Calu3 (cell line): ENCODE data around the gene IL23R.

- PRO-cap: no peak
Measured at GRCh38 chr1:64953021-64953635, 13.2 kb downstream of the JAK1 start.

GRCh38 chr1:65066682-65067621 is 81.1 kb upstream of the AK4 start:
- PRO-cap: bidirectional peak, plus-strand start at chr1:65066784, minus-strand start at chr1:65066721; bidirectional peak, plus-strand start at chr1:65067326, minus-strand start at chr1:65067201; bidirectional peak, plus-strand start at chr1:65067491, minus-strand start at chr1:65067517

DNA sequence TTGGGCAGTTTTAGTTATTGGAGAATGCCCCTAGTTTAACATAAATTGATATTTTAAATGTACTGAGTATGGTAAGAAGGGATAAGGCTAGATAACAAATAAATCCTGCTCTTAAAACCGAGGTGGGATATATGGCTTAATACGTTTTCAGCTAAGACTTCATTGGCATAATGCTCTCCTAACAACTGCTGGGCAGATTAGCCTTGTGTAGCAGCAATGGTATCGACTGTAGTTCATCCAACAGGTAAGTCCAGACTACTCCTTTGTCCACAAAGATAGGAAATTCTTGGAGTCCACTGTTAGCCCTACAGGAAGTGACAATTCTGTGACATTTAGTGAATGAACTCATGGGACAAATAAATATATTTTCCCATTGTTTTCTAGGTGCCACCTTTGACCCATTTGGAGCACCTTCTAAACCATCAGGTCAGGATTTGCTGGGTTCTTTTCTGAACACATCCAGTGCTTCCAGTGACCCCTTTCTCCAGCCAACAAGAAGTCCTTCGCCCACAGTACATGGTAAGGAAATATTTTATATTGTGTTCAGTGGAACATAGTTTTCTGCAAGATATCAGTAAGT is 25.9 kb upstream of the LEPR start:
- PRO-cap: no peak

DNA sequence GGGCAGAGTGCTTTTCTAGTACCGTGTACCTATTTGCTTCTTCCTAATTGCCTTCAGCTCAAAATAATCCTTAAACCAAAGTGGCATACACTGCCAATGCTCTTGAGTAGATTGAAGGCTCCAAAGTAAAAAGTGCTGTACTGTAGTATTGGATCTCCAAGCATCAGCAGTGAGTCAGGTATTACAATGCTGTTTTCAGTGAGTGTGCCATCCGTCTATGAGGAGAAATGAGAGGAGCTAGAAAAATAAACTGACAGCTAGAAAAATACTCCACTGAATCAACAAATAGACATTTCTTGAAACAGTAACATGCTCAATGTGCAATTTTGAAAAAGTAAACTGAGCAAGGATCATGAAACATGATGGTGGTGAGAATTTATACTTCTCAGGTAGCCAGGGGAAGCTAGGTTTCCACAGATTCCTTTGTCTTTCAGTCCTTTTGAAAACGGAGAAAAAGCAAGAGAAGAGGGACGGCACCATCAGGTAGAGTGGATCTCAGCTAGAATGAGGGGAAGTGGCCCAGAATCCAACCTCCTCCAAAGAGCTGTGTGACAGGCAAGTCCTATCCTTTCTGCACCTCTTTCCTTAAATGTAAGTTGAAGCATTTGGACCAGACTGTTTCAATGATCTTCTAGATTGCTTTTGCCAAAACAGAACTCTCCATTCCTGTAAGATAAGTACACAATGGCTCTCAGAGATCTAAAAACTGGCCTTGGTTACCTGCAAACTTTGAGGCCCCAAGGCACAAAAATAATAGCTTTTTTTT is 1.5 kb upstream of the LEPR start:
- PRO-cap: no peak

- PRO-cap: no peak
Measured at GRCh38 chr1:65423599-65424282, 3.3 kb downstream of the LEPR start.

GRCh38 chr1:65484335-65484886 is 63.9 kb downstream of the LEPR start:
- PRO-cap: no peak

- PRO-cap: no peak
Measured at GRCh38 chr1:65527043-65527525, 106.6 kb downstream of the LEPR start.

- PRO-cap: no peak
Measured at GRCh38 chr1:66270280-66270835, 263.6 kb upstream of the SGIP1 start.

GRCh38 chr1:66282074-66282840 is 251.7 kb upstream of the SGIP1 start:
- PRO-cap: unidirectional peak, plus-strand start at chr1:66282602

DNA sequence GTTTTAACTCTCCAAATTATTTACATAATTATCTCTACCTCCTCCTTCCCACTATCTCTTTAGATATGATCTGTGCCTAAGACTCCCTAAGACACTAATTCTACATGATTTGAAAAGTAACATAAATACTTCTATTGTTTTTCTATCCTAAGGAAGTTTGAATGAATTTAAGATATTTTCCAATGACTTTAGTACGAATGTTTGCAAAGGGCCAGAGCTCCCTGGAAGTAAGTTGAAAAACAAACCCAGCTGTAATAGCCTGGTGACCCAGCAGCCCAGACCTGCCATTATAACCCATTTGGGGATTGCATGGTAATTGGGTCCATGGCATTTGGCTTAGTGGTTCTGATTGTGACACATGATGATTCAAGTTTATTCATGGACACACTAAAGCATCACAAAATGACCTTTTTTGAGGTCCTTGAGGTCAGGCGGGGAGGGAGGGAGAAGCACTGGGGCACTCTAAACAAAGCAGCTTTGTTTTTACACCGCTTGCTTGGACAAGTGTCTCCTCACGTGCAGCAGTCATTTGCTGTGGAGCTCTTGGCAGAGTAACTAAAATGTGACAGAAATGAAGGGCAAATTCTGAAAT is 241.1 kb upstream of the SGIP1 start:
- PRO-cap: no peak

- PRO-cap: no peak
Measured at GRCh38 chr1:66353929-66354956, 179.7 kb upstream of the SGIP1 start.

GRCh38 chr1:66758025-66758748 is 5.9 kb downstream of the DYNLT5 start:
- PRO-cap: no peak

- PRO-cap: bidirectional peak, plus-strand start at chr1:67054447, minus-strand start at chr1:67054377
Measured at GRCh38 chr1:67054270-67054876, 425 bp upstream of the SLC35D1 start.

DNA sequence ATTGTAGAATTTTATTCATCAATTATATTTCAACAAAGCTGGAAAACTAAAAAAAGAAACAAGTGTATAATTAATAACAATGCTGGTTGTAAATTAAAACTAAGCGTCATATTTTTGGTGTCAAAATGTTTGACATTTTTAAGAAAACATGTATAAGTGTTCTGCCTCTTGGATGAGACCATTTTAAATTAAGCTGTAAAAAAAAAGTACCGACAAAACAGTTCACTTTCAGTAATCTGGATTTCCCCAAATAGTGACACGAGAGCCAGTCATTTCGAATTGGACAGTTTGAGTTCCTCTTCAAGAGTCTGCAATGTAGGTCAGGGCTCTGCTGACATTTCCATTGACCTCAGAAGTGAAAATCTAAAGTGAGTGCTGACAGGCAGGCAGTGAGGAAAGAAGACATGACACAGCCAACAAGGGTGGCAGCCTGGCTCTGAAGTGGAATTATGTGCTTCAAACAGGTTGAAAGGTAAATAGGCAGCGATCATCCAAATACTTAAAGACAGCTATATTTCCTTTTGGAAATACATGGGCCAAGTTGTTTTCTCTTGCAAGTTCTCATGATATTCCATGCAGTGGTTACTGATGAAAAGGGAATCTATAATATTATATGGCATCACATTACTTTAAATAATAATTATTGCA is at the start of gene IL23R:
IL23R (plus strand) TSS at position 385 of the 648 bp plus-strand sequence.
- PRO-cap: no peak

DNA sequence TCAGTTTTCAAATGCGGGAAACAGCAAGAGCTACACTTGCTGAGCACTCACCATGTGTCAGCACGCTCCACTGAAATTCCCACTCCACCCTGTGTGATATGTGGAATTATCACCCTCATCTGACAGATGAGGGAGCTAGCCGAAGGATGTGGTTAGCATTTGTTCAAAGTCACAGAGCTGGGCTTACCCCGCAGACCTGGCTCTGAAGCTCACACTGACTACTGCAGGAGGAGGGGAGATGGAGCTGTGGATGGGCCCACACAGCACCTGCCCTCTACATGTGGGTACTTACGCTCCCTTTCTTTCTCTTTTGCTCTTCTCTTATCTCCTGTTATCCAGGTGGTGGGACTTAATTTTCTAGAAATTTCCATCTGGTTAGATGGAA is 29.2 kb downstream of the IL12RB2 start:
- PRO-cap: no peak

GRCh38 chr1:67339620-67340179 is 32.0 kb downstream of the IL12RB2 start:
- PRO-cap: no peak

- PRO-cap: no peak
Measured at GRCh38 chr1:67426080-67426414, 4.2 kb downstream of the SERBP1 start.

DNA sequence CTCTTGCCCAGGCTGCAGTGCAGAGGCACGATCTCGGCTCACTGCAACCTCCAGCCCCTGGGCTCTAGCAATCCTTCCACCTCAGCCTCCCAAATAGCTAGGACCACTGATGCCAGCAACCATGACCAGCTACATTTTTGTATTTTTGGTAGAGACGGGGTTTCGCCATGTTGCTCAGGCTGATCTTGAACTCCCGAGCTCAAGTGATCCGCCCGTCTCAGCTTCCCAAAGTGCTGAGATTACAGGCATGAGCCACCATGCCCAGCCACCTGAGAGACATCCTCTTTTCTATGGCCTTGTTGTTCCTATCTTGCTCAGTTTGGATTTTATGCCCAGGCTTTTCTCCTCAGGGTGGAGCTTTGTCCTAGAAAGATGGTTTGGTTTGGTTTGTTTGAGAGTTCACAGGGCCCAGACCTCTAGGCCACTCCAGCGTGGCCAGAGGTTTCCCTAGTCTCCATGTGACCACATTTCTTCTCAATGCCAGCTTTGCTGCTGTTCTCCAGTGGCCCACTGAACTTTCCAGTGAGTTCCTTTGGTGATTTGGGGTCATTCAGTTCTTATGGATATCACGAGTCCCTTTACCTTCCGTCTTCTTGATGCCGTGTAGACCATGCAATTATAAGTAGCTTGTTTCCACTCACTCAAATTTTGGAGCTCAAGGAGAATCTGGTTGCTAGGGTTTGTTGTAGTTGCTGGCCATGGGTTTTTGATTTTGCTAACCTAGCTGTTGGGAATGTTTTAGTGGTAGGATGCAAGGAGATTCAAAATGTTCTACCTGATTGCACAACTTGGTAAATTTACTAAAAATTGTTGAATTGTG is 92.6 kb upstream of the SERBP1 start:
- PRO-cap: no peak

DNA sequence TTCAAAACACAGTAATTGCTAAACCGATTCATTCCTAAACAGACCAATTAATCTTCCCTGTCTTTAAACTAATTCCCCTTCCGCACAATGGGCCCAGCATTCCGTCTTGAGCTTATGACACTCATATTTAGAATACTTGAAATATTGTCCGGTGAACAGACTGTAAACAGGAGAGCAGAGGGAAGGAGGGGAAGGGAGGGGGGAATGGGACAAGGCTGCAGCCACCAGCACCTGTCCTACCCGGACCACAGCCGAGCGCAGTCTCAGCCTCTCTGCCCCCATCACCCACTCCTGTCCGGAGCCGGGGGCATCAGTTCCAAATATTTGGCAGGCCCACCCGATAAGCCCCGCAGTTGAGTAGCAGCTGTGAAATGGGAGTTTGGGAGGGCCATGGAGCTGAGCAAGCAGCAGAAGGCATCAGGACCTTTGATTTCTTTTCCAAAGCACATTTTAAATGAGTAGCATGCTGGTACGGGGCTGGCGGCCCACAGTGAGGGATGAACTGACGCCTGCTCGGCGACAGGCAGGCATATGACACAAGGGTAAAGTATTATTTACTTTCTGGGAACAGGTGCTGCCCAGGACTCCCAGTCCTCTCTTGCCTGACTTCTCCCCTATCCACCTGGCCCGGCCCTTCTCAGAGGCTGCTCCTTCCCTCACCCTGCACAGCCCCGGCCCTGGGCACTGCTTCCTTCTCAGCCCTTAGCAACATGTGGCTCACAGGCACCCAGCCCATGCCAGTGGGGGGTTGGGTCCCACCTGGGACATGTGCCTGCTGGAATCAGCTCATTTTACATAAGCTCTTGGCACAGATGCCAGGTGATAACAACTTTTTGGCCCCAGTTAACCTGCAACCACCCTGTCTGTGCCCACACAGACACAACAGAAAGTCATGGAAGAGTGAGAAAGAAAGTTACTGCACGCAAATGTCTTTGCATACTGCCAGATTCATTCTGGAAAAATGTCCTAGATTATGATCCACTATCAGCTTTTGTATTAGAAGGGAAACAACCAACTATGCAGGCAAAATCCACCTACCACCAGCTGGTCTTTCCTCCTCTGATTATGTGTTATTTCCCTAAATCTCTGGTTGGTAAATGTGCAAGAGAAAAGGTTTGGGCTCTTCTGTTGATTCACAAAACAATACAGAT is 112.4 kb upstream of the GADD45A start:
- PRO-cap: no peak

DNA sequence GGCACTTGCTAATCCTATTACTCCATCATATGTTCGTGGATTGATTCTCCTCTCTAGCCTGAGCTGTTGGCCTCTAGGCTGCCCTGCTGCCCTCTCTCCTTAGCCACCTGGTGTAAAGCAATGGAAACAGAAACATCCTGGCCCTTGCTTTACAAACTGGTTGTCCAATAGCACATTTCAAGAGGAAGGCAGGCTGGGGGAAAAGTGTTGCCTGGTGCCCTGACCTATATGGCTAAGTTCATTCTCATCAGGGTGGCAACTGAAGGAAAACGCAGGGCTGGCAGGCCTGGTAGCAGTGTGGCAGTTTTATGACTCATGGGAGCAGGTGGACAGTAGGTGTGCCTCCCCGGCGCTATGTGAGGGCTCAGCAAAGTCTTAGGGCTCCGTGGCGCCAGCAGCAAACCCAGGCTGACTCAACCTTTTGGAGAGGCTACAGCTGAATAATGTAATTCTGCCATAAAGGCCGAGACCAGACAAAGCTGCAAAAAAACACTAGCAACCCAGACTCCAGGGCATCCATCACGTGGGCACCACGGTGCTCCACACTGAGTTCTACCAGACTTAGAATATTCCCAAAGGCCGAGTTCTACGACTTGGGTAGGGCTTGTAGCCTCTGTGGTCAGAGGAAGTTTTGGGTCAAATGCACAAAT is 23.6 kb downstream of the GADD45A start:
- PRO-cap: no peak